Colic lymph node (tissue), 1 donor: ENCODE measurements around a stretch of chr2.

GRCh38 chr2:238163784-238164195 lies 5.0 kb downstream of the ERFE start:
- PRO-cap: no peak

DNA sequence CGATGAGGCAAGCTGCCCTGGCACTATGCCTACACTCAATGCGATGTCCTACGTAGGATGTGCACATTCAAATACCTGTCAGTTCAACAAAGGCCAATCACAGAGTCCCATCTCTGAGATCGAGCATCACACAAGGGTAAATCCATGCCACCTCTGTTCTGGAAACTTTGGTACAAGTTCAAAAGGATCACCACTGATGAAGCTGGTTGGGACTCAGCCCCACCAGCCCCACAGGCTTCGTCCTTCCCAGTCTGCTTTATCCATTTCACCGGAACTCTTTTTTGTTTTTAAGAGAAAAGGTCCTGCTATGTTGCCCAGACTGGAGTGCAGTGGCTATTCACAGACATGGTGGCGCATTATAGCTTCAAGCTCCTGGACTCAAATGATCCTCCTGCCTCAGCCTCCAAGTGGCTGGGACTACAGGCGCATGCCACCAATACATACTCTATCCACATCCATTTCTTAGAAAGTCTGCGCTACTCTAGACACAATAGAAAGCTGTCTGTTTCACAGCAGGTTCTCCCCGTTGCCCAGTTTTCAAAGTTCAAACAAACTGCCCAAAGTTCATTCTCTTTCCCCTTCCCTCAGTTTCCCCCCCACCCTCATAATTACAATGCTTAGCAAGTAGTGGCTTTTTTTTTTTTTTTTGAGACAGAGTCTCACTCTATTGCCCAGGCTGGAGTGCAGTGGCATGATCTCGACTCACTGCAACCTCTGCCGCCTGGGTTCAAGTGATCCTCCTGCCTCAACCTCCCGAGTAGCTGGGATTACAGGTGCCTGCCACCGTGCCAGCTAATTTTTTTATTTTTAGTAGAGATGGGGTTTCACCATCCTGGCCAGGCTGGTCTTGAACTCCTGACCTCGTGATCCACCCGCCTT lies 17.0 kb downstream of the ERFE start:
- PRO-cap: no peak

GRCh38 chr2:238277715-238278387 lies 10.6 kb downstream of the PER2 start:
- PRO-cap: no peak

- PRO-cap: no peak
Measured at GRCh38 chr2:238294615-238295108, 6.3 kb upstream of the PER2 start.

DNA sequence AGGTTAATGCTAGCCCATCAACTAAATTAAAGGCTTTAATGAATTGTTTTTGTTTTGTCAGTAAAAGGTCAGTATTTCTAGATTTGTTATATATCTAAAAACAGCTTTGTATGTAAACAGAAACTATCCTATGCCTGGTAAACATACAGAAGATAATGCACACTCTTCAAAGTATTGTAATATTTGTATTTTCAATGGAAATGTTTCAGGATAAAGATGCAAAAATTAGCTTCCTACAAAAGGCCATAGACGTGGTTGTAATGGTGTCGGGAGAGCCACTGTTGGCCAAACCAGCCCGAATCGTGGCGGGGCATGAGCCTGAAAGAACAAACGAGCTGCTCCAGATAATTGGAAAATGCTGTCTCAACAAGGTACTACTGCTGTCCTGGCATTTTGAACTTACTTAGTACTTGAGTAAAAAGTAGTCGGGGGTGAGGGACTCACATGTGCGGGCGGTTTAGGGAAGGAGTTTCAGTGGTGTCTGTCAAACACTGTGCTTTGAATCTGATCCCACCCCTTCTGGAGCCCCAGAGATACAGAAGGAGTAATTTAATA lies 5.4 kb downstream of the TRAF3IP1 start:
- PRO-cap: no peak

- PRO-cap: no peak
Measured at GRCh38 chr2:238328353-238329396, 8.4 kb downstream of the TRAF3IP1 start.

DNA sequence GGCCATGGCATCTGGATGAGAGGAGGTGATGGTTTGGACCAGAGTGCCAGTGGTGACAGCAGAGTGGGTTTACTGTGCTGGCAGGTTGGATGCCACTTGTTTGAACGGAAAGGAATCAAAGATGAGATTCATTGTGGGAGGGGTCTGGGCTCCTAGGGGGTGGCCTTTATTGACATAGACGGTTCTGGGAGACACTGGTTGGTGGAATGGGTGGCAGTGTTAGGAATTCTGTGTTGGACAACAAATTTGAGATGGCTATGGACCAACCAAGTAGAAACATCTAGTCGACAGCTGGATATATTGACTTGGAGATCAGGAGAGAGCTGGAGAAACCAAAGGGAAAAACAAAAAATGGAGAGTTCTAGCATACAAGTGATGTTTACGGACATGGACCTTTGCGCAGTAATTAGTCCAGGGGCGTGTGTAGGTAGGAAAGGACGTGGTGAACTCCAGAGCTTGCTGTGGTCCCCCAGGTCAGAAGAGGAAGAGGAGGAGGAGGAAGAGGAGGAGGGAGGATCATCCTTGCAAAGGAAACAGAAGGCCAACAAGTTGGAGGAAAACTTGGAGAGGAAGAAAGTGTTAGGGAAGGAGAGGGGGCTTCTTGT lies 17.4 kb downstream of the TRAF3IP1 start:
- PRO-cap: no peak

DNA sequence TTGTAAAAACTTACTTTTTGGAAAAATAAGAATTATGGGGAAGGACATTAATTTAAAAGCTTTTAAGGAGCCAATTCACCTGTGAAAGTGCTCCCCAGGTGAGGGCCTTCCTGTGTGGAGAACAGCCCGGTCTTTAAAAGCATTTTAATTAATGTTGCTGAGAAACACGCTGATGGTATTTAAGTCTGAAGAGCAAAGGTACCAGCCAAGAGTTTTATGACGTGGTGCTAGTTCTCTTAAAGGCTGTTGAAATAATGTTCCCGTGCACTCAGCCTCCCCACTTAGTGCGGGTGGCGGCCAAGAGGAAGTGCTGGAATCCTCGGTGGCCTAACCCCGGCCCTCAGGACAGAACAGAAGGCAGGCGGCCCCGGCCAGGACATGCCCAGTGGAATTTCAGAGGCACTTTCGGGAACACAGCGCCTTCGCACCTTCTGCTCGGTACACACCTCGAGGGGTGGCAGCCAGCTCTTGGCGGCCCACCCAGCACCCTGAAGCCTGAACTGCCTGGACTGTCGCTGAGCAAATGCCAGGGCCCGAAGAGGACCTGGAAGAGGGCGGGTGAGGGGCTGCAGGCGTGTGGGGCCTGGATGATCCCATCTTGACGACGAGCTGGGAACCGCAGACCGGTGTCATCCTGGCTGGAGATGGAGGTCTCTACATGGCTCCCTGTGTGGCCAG lies 142.8 kb downstream of the ASB1 start:
- PRO-cap: no peak

- PRO-cap: no peak
Measured at GRCh38 chr2:238597027-238597797, 170.5 kb downstream of the ASB1 start.

DNA sequence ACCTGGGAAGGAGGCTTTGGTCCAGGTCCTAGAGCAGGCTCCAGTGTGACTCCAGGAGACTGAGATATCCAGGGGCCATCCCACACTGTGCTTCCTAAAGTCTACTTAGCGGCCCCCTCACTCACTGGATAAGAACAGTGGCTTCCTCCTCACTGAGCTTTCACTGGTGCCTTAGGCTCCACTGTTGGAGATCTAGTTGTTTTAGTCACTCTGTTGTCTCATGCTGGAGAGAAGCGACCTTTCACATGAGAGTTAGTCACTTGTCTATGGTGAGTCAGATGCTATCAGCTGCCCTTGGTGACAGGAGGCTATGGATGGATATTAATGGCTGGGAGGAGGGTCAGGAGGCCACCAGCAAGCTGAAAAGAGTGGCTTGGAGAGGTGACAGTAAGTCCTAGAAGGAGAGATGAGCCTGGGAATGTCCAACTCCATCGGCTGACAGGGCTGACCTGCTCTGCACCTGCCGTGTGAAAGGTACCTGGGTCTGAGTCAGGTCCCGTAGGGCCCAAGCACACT lies 203.8 kb upstream of the TWIST2 start:
- PRO-cap: no peak

DNA sequence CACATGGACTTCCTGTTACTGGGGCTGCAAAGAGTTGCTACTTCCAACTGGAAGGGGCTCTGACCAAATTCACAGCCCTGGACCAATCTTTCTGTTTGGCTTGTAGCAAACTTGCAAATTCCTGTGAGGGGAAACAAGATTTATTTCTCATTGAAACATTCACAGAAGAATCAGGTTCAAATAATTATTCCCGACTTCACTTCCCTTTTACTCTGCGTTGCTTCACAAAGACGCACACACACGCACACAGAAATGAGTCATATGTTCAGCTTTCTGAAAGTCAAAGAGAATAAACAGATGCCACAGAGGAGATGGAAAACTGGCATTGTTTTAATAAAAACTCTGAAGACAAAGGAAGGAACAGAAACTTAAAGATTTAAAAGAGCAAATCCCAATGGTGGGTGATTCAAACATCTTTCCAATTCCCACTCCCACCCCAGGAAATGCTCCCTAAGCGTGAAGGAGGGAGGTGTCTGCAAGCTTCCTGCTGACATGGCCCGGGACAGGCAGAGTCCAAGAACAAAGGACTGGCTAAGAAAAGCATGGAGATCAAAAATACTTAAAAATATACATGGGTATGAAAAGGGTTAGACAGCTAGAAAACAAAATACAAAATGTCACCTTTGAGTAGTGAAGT lies 203.2 kb upstream of the TWIST2 start:
- PRO-cap: no peak

DNA sequence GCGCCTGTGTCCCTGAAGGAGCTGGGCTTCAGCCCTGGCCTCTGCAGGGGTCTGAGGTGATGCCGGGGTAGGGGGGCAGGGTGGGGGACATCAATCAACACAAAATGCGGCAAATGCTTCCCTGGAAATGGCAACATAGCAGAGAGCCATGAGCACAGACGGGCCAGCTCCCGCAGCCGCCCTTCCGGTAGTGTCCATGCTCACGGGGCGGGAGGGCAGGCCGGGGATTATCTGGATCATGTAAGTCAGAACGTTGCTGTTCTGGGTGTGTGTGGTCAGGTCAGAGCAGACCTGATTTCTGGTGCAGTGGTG lies 56.5 kb upstream of the TWIST2 start:
- PRO-cap: no peak

DNA sequence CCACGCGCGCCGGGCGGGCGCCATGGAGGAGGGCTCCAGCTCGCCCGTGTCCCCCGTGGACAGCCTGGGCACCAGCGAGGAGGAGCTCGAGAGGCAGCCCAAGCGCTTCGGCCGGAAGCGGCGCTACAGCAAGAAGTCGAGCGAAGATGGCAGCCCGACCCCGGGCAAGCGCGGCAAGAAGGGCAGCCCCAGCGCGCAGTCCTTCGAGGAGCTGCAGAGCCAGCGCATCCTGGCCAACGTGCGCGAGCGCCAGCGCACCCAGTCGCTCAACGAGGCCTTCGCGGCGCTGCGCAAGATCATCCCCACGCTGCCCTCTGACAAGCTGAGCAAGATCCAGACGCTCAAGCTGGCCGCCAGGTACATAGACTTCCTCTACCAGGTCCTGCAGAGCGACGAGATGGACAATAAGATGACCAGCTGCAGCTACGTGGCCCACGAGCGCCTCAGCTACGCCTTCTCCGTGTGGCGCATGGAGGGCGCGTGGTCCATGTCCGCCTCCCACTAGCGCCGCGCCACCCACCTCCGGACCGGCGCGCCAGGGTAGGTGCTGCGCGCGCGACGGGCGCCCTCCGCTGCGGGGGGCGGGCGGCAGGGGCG lies 407 bp downstream of the TWIST2 start:
- PRO-cap: no peak

GRCh38 chr2:239066411-239066809 lies 218.5 kb downstream of the TWIST2 start:
- PRO-cap: no peak

DNA sequence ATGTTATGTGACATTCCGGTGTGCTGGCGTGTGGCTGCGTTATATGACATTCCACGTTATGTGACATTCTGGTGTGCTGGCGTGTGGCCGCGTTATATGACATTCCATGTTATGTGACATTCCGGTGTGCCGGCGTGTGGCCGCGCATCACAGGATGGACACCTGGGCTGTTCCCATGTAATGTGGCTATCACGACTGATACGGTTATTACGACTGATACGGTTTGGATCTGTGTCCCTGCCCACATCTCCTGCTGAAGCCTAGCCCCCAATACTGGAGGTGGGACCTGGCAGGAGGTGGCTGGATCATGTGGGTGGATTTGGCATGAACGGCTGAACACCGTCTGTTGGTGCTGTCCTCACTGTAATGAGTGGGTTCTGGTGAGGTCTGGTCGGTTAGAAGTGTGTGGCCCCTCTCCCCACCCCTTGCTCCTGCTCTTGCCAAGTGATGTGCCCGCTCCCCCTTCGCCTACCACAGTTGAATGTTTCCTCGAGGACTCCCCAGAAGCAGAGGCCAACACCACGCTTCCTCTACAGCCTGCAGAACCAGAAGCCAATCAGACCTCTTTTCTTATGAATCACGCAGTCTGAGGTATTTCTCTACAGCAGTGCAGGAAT lies 275.8 kb downstream of the HDAC4 start:
- PRO-cap: no peak

- PRO-cap: no peak
Measured at GRCh38 chr2:239223421-239224618, 177.0 kb downstream of the HDAC4 start.

DNA sequence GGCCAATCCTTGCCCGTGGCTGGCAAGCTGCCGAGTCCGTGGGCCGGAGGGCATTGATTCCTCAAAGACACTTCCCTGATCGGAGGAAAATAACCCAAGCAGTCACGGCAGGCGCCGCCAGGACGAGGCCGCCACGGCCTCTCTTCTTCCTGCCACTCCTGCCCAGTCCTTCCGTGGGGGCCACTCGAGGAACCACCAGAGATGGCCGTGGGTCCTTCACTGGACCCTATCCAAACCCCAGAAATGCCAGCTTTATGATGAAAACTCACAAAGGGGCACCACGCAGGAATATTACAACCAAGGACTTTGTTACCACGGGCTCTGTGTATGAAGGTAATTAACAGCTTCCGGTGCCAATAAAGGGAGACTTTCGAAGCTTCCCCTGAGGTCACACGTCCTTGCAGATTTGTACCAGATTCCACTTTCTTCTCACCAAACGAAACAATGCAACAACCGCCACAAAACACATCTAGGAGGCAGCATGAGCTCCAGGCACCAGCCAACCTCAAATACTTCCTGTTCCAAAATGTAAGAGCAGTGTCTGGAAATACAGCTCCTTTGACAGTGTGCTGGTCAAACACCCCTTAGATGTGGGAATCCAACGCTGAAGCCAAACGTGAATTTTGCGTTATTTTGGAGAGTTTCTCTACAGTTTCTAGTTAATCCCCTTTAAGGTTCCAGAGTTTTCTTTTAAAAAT lies 170.2 kb downstream of the HDAC4 start:
- PRO-cap: no peak

DNA sequence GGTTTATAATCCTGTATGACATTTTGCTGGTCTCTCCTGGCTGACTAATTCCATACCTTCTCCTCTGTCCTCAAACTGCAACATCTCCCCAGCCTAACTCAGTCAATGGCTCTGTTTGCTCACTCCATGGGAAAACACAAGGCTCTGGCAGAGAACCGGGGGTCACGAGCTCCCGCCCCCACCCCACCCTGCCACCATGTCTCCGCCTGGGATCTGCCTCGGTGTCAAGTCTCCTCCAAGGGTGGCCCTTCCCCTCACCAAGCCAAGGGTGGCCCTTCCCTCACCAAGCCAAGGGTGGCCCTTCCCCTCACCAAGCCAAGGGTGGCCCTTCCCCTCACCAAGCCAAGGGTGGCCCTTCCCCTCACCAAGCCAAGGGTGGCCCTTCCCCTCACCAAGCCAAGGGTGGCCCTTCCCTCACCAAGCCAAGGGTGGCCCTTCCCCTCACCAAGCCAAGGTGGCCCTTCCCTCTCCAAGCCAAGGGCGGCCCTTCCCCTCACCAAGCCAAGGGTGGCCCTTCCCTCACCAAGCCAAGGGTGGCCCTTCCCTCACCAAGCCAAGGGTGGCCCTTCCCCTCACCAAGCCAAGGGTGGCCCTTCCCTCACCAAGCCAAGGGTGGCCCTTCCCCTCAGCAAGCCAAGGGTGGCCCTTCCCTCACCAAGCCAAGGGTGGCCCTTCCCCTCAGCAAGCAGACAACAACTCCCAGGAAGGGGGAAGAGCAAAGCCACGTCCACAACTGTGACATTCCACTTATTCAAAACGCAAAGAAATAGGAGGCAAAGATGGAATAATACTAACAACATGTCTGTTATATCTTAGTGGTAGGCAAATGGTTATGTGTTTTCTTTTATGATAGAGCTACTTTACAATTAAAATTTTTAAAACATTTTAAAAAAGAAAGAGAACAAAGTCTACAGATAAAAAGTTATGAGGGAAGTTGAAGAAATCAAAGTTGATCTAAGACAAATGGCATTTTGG lies 168.2 kb downstream of the HDAC4 start:
- PRO-cap: no peak

DNA sequence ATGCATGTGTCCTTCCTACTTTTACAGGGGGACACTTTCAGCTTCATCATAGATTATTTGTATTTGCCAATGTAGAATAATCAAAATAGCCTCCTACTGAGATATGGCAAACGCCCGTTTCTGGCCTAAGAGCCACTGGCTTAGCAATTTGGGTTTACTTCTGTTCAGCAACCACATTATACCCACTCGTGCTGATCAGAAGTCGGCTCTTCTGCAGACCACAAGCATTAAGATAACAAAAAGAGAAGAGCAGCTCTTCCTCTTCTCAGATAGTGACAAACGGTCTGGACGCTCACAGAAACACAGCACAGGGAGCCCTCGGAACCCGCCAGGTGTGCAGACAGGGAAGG lies 164.1 kb downstream of the HDAC4 start:
- PRO-cap: no peak

DNA sequence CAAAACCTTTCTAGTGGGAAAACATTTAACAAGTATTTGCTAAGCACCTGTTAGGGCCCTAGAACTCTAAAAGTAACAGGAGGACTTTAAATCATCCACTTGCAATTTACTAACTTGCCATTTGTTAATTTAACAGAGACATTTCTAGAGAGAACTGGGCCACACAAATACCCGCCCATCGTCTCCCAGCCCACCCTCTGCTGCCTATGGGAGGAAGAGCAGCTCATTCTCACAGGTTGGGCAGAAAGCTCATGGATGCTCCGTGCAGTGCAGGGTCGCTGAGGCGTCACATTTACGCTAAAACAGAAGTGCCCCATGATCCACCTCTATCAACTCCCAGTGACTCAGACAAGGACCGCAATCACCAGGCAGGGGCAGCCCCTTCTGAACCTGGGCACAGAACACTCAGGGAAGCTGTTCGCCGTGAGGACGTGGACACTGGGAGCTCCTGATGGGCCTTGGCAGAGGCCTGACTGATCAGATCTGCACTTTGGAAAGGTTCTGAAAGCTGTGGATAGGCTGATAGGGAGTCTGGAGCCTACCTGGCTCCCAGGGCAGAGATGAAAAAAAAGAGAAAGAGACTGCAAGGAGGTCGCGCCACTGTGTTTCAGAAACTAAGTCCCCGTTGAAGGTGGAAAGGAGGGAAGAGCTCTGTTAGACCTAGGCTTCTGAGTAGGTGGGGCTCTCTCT lies 106.8 kb downstream of the HDAC4 start:
- PRO-cap: no peak